Thoracic aorta (tissue), 1 donor: ENCODE measurements around a stretch of chr17.

GRCh38 chr17:66493918-66494379, 191.5 kb downstream of the PRKCA start:
- RAMPAGE, long total RNA = no peak

DNA sequence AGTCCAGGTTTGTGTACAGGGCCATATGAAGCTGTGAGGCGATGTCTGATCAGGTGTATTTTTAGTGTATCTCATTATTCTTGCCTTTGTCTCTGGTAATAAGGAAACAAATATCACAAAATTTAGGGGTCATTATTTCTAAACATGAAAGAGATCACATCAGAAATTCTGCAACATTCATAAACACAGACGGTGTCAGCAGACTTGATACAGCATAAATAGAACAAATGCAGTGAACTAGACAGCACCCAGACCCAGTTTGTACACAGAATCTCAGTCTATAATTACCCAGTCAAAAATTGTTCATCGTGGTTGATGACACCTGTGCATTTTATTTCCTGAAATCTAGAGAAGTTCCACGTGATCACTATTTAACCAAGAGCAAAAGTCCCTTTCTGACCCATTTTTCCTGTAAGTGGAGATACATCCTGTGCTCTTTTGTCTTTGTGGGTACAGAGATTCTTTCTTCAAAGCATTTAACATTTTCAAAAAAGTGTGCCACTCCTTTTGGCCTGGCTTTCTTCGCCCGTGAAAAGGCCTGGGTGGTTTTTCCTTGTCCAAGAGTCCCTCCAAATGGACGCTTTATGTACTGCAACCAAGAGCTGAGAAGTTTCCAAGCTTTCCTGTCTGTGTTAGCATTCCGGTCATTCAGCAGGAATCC, 161.4 kb upstream of the CACNG5 start:
- RAMPAGE, long total RNA = no peak

GRCh38 chr17:66713407-66713877, 121.5 kb upstream of the CACNG5 start:
- RAMPAGE, long total RNA = no peak

DNA sequence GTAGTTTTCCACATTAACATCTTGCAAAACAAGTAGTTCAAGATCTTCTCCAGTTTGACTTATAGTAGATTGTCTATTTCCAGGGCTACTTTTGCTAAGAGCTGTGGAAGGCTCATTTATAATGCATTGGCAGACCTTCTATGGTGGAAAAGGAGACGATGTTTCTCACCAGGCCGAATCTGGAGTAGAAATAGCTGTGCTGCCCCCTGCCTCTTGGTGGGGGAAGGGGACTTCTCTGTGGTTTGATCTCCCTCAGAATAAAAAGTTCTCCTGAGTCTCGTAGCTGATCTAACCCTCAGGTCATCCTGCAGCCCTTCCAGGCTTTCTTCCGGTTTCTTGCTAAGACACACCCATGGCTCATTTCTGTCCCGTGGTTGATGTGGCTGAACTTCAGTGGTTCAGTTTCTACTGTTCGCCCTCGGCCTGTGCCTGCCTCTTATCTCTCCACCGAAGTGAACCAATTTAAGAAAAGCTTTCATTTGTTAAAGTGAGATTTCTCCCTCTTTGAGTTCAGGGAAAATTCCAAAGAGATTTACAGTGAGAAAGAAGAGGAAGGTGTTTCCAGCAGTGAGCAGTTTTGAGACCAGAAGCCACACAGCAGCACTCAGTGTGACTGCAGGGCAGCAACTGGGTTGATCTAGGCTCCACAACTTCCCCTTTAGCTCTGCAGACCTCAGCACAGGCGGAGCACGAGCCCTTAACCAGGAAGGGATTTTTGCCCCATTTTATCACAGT, 35.0 kb upstream of the CACNG5 start:
- RAMPAGE, long total RNA = no peak

GRCh38 chr17:66958008-66958671, 6.4 kb upstream of the CACNG4 start:
- RAMPAGE, long total RNA = no peak

GRCh38 chr17:67262309-67262885, 17.4 kb upstream of the HELZ start:
- RAMPAGE, long total RNA = no peak

DNA sequence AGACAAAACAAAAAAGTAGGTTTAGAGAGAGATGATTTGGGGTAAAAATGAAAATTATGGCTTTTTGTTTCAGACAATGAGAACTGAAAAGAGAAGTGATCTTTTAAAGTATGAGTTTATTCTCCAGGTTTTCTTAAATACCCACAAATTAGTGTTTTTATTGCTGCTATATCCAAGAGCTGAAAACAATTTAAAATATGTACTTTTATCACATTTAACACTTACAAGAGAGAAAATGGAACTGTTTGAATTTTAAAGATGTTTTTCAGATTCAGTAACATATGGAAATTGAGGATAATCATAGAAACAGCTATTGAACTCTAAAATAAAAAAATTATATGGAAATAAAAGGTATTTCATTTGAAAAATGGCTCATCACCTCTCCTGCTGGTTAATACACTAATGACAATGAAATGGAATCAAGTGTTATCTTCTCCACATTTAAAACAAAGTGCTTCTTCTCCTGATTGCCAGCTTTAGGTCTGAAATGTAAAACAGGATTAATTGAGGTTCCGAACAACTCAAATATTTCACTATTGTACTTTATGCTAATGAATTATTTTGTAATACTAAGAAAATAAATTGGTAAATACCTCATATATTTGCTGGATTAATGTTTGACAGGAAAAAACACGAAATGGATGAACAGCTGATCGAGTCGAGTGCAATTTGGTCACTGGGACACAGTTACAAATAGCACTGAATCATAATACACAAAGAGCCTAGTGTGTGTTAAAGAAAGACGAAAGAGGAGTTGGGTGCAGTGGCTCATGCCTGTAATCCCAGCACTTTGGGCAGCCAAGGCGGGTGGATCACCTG, 28.3 kb downstream of the PSMD12 start:
- RAMPAGE, long total RNA = no peak

- RAMPAGE, long total RNA = no peak
Observed at GRCh38 chr17:67346950-67347478, 19.4 kb downstream of the PSMD12 start.

DNA sequence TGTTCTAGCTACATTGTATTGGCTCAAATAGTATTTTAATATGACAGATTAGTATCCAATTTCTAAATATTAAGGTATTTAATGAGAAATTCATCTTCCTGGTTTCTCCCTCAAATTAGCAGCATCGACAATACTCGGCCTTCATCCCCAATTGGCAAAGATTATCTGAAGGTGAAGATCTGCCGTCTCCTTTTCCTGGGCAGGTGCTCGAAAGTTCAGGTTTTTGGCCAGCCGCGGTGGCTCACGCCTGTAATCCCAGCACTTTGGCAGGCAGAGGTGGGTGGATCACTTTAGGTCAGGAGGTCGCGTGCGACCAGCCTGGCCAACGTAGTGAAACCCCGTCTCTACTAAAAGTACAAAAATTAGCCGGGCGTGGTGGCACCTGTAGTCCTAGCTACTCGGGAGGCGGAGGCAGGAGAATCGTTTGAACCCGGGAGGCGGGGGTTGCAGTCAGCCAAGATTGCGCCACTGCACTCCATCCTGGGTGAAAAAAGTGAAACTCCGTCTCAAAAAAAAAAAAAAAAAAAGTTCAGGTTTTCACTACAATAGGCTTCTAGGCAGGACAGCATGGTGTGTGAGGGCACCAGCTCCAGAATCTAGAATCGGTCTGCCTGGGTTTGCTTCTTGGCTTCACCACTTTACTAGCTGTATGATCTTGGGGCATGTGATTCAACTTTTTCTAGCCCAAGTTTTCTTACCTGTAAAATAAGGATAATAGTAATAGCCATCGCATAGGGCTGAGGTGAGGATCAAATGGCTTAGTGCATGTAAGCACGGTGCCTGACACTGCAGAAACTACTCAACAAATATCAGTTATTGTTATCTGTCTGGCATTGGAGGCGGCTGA, 1.5 kb downstream of the PSMD12 start:
- RAMPAGE, long total RNA = no peak

DNA sequence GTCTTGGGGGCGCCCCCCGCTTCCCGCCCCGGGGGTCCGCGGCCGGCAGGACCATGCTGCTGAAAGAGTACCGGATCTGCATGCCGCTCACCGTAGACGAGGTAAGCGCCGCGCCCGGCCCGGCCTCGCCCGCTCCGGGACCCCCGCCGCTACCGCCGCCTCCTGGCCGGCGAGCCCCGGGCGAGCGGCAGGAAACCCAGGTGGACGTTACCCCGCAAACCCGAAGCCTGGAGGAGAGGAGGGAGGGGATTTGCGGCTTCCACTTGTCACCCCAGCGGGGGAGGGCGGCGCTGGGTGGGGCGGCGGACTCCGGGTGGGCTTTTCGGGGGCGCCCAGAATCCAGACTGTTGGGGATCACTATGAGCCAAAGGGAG, 1.0 kb downstream of the PITPNC1 start:
- RAMPAGE, long total RNA = no peak

- RAMPAGE, long total RNA = no peak
Observed at GRCh38 chr17:67421524-67422473, 44.7 kb downstream of the PITPNC1 start.

DNA sequence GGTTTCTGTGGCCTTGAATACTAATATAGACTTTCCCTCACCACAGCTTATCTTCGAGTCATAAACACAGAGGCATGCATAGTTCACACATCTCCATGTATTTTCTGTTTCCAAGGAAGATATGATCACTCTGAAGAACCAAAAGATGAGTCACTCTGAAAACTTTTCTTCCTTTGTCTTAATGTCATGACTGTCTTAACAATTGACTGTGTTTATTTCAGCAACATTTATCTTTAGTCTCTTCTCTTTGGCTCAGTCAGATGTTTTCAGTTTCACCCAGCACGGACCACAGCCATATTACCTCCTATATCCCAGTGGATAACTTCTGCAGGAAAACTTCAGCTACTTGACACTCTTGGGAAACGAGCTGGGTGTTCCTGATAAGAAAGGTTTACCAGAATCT, 54.6 kb downstream of the PITPNC1 start:
- RAMPAGE, long total RNA = no peak

DNA sequence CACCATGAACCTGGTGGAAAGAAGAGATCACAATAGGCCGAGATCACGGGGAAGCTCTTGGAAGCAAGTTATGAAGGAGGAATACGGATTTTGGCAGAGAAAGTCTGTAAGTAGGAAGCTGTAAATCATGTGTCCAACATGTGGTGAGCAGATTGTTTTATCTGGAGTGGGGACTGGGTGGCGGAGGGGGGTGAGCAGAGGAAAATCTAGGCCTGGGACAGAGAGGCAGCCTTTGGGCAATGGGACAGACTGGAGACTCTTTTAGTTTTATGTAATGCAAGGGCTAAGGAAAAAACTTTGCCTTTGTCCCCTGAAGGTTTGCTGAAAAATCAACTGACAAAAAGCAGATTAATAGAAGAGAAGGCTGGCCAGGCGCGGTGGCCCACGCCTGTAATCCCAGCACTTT, 67.2 kb downstream of the PITPNC1 start:
- RAMPAGE, long total RNA = no peak

DNA sequence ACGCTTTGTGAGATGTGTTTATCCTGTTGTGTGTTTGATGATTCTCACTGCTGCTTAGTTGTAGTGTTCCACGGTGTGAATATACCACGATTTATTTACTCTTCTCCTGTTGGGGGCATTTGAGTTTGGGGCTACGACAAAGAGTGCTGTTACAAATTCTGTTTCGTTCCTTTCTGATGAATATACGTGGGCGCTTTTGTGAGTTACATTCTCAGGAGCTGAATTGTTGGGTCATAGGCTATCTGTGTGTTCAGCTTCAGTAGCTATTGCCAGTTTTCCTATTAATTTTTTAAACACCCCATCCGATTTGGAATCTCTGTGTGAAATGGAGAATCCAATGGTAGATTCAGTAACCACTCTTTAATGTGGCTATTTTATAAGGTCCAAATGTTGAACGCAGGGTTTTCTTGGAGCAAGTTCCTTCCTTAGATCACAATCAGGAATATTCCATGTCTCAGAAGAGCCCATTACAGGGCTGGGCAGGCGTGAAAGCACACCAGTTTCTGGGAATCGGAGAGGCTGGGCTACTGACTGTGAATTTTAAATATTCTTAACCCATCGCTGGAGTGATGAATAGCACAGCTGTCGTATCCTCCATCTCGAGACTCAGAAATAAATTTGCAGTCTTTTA, 115.8 kb downstream of the PITPNC1 start:
- RAMPAGE, long total RNA = no peak

DNA sequence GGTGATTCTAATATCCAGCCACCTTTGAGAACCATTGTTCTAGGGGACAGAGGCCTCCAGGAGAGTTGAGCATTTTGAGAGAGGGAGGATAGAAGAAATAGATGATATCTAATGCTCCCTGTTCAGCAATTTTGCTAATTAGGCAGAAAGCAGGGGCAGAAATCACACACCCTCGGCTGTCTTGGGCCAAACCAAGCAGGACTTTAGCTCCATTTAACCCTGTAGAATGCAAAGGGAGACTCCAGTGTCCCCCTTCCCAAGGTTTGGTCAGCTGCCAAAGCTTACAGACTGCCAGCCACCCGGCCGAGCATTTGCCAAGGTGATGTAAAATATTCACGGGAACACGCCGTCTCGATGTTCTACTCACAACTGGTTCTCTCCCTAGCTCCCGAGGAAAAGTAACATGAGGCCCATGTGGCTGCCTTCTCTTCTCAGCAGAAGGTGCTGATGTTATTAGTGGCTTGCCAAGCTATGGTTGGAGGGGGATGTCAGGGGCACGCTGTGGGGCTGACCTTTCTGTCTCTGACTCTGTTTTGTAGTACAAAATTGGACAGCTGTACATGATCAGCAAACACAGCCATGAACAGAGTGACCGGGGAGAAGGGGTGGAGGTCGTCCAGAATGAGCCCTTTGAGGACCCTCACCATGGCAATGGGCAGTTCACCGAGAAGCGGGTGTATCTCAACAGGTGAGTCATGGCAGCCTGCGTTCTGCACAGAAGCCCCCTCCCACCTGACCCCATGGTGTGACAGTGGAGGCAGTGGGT, 155.4 kb downstream of the PITPNC1 start:
- RAMPAGE, long total RNA = no peak

DNA sequence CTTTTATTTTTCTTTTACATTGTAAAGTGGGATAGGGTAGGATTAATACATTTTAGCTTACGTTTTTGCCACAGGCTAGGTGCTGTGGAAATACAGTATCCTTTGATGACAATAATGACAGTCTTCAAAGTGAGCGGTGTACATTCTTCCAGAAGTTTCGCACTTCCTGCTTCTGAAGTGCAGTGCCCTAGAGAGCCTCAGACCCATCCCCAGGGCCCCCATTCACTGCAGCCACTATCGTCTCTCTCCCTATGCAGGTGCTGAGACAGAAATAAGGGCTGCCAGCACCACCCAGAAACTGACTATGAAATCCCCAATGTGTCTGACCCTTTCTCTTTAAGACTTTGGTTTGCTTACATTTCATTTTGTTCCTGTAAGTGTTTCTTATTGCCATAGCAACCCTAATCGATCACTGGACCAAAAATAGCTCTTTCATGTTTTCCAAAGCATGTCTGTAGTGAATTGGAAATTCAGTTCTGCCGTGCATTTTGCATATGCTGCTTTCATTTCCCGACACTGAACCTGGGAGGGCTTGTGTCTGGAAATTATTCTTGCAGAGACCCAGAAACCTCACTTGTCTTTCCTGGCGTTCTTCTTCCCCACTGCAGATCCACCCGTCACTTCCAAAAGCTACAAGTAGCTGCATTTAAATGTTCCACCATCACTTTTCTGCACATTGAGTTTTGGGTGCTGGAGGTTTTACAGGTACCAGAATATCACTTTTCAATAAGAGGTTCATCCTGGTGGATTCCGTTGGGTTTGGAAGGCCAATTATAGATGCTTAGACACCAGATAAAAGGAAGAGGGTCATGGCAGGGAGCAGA, 148.7 kb upstream of the NOL11 start:
- RAMPAGE, long total RNA = no peak

DNA sequence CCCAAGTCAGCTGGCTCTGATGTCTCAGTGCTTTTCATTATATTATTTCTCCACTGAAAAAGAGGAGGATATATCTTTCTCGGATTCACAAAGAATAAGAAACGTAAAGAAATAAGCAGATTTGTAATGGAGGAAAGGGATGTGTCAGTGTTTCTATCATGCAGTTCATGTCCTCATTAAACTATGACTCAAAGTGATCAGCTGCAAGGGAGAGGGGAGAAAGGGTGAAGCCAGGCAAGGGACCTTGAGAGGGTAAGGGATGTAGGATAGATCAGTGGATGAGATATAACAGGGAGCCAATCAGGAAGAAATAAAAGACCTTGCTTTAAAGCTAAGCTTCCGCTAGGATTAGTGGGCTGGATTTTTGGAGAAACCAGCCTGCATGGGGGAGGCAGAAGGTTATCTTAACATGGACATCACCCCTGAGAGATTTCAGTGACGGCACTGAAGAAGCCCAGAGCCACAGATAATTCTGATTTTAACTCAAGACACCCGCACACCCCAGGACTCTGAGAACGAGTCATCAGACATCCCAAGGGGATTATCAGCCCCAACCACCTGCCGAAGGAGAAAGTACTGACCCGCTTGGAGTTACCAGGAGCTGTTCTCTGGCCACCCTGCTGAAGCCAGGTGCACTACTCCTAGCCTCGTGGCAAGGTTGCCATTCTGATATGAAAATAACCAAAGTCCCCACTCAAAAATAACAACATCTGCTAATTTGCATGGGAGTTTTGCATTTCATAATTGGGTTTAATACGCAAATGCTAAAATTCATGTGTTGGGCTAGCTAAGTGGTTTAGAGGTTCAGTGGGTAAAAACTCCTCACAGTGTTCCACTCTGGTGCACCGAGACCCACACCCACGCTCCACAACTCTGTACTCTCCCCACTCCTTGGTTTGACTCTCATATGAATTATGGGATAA, 143.2 kb upstream of the NOL11 start:
- RAMPAGE, long total RNA = no peak

DNA sequence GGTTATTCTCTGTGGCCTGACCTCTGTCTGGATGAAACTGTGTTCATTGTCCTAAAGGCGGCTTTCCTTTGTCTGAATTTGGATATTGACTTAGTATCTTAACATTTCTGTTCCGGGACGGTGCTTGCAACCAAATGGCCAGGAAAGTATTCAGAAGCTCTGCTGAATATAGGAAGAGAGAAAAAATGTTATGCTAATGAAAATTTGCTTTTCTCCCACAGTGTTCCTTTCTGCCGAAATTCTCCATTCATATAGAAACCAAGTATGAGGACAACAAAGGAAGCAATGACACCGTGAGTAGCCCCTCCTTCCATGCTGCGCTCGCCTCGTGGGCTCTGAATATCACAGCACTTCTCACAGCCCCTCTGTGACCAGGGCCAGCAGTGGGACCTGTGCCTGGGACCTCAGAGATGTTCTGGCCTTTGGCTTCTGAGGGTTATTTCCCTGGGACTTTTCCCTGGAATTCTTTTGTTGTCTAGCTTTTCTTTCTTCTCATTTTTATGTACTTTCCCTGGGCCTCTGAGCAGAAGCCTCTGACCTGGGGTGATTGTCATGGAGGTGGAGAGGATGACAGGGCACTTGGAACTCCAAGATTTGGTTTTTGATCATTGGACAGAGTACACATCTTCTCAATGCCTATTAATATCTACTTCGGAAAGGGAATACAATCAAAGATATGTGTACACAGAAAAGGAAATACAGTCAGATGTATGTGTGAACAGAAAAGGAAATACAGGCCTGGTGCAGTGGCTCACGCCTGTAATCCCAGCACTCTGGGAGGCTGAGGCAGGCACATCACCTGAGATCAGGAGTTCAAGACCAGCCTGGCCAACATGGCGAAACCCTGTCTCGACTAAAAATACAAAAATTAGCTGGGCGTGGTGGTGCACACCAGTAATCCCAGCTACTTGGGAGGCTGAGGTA, 139.5 kb upstream of the NOL11 start:
- RAMPAGE, long total RNA = no peak

DNA sequence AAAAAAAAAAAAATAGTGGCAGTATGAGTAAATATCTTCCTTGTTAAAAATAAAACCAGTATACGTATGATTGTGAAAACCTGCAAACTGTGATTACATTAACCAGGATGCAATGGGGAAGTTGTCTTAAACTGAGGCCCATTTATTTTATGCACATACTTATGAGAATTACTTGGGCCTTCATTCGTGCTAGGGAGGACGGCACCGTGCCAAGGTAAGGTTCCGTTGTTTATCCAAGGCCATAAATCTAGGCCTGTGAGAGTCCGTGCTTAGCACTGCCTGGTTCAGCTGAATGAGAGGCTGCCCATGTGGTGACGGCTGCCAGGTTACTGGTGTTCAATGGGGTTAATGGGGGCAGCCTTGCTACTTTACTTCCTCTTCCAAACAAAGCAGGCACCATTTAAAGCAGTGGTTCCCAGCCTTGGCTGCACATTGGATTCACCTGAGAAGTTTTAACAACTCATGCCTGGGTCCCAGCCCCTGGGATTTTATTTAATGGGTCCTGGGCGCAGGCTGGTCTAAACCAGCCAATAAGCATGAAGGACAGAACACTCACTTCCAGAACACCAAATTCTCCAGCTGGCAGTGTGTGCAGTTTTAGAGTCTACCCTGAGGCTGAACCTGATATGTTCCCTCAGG, 135.0 kb upstream of the NOL11 start:
- RAMPAGE, long total RNA = no peak

DNA sequence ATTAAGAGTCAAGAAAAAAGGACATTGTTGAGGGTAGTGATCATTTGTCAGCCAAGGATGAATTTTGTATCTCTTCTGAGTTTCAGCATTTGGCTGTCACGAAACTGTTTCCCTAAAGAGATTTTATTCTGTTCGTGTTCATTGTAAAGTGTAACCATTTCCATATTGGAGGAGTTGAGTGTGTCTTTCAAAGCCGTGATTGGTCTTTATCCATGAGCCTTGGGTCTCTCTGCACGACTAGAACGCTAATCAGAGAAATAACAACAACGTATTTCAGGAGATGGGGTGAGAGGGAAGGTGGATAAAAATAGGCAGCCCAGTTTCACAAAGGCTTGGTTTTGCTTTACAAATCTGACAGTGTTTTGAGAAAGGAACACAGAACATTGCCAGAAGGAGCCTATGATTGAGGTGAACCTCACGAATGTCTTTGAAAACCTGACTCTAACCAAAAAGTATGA, 38.2 kb upstream of the NOL11 start:
- RAMPAGE, long total RNA = no peak